Umbilical cord (tissue), 2 donors: ENCODE measurements around a stretch of chr10.

- RAMPAGE, long total RNA: no peak
Measured at GRCh38 chr10:72337091-72337542, 17.6 kb downstream of the DNAJB12 start.

- RAMPAGE, long total RNA: no peak
Measured at GRCh38 chr10:72351340-72351635, 3.4 kb downstream of the DNAJB12 start.

GRCh38 chr10:72720798-72721579, 29.0 kb downstream of the MCU start:
- RAMPAGE, long total RNA: no peak

DNA sequence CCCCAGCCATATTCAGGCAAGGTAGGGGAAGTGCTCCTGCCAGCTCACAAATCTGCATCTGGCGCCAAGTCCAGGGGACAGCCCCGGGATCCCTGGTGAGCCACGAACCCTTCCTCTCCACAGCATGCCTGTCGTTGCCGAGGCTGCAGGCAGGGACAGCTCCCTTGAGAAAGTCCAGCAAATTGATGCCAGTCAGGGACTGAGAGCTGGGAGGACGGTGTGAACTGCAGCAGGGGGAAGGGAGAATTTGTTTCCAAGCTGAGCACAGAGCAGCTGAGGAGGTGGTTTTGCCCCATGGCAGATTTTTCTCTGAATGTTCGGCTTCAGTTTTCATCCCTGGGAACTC, 898 bp downstream of the PLA2G12B start:
- RAMPAGE, long total RNA: no peak

GRCh38 chr10:73076499-73077327, 20.0 kb downstream of the P4HA1 start:
- RAMPAGE, long total RNA: no peak

GRCh38 chr10:73506117-73506869, 10.5 kb upstream of the PPP3CB start:
- RAMPAGE, long total RNA: no peak

- RAMPAGE, long total RNA: no peak
Measured at GRCh38 chr10:73553129-73553763, 37.9 kb downstream of the USP54 start.

- RAMPAGE, long total RNA: no peak
Measured at GRCh38 chr10:73649833-73650242, 6.0 kb downstream of the SYNPO2L start.

DNA sequence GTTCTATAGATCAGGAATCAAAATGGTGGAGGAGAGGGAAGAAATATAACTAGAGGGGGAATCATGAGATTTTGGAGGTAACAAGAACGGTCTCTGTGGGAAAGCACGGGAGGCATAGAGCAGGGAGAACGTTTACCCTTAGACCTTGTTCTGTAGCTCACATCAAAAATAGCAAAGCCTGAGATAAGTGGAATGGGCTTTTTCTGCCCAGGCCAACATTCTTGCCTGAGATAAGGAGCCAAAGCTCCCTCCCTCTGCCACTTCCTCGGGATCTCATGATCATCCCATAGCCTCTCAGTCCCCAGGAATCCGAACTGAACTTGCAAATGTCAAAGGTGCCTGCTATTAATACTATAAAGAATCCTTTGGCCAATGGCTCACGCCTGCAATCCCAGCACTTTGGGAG, 4.4 kb downstream of the SYNPO2L start:
- RAMPAGE, long total RNA: no peak

DNA sequence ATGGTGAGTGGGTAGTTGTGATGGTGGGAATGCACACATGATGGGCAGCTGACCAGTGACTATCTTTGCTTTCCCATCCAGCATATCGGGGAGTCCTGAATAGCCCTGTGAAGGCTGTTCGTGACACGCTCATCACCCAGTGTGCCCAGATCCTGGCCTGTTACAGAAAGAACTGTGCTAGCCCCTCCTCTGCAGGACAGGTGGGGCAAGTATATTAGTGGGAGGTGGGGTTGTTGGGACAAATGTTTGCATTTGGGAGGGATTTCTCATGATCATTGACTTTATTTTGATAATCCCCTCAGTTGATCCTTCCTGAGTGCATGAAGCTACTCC, 2.6 kb upstream of the FUT11 start:
- RAMPAGE, long total RNA: no peak

DNA sequence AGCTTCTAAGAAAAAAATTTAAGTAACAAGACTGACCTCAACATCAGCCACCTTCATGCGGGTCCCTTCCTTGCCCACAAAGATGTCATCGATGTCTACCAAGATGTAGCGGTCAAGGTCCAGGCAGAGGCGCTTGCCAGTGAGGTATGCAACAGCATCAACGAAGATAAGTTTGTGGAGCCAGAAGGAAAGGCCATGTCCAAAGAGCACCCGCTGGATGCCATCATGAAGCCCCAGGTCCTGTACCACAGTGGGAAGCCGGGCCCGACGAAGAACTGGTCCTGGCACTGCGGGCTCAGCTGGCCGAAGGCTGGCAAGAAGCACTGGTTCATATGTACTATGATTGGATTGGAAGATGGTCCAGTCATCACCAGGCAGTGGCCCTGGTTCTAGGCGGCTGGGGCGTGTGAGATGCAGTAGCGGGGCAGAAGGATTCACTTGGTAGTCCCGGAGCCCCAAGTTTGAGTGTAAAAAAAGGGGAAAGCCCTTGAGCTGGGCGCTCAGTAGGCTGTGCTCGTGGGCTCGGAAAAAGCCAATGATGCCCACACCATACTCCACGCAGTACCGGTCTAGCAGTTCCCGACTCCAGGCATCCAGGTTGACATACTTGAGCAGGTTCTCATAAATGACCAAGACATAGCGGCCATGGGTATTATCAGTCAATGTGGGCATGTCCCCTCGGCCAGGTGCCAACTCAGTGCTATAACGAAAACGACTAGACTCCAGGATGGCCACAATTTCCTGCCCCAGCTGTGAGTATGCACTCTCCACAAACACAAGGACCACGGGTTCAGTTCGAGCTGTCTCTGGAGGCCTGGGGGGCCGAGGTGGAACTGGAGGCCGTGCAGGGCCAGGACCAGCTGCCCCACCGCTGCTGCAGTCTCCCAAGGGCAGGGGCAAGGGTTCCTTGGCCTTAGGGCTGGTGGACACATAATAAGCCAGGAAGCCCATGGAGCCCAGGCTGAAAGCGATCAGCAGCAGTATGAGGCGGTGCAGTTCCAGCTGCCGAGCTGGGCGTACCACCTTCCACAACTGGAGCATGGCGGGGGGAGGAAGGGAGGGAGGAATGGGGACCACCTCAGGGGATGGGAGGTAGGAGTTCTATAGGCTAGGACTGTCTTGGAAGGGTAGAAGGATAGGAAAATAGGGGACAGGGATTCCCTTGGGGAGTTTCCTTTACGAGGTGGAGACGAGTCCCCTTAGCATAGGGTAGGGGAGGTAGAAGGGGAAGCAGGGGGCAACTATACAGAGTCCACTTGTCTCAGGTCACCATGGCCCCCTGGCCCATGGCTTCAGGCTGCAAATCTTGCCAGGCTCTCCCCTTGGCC, 3.6 kb downstream of the NDST2 start:
- RAMPAGE, long total RNA: no peak

- RAMPAGE, long total RNA: no peak
Measured at GRCh38 chr10:73887123-73887681, 12.8 kb upstream of the CAMK2G start.

GRCh38 chr10:73887682-73888101, 13.3 kb upstream of the CAMK2G start:
- RAMPAGE, long total RNA: no peak

GRCh38 chr10:73993003-73993515, 4.9 kb upstream of the VCL start:
- RAMPAGE, long total RNA: no peak

DNA sequence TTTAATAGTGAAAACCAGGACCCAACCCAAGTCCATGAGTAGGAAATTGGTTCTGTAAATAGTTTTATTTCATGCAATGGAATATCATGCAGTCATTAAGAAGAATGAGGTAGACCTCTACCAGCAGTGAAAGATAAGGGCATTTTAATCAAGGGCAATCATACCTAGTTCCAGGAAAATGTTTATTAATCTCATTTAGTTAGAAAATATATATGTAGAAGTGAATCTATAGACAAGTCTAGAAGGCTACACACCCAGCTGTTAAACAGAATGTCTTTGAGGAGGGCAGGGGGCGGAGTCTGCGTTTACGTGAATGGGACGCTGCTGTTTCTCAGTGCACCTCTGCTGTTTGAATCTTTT, 687 bp upstream of the VCL start:
- RAMPAGE, long total RNA: no peak

GRCh38 chr10:74119047-74120186, 31.2 kb downstream of the AP3M1 start:
- RAMPAGE, long total RNA: no peak

- RAMPAGE, long total RNA: no peak
Measured at GRCh38 chr10:74422634-74423479, 271.8 kb downstream of the ADK start.

DNA sequence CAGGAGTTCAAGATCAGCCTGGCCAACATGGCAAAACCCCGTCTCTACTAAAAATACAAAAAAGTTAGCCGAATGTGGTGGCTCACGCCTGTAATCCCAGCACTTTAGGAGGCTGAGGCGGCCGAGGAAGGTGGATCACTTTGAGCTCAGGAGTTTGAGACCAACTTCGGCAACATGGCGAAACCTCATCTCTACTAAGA, 7.2 kb upstream of the KAT6B start:
- RAMPAGE, long total RNA: no peak

DNA sequence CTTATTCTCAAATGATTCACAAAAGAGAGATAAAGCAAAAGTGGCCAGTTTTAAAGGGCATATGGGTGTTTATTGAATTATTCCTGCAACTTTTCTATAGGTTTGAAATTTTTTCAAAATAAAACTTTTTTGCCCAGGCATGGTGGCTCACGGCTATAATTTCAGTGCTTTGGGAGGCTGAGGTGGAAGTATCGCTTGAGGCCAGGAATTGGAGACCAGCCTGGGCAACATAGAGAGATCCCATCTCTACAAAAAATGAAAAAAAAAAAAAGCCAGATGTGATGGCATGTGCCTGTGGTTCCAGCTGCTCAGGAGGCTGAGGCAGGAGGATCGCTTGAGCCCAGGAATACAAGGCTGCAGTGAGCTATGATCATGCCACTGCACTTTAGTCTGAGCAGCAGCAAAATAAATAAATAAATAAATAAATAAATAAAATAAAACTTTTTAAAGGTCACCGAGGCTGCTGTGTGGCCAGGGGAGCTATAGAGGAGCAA, 46.7 kb downstream of the KAT6B start:
- RAMPAGE, long total RNA: no peak

GRCh38 chr10:74923723-74924187, 97.4 kb downstream of the KAT6B start:
- RAMPAGE, long total RNA: no peak